Monocyte (primary cell): ENCODE results near the gene HCN1.

GRCh38 chr5:42581249-42581775, 158.1 kb downstream of the GHR start:
- PRO-cap, 2 experiments: no peak in any of the 2 experiments

DNA sequence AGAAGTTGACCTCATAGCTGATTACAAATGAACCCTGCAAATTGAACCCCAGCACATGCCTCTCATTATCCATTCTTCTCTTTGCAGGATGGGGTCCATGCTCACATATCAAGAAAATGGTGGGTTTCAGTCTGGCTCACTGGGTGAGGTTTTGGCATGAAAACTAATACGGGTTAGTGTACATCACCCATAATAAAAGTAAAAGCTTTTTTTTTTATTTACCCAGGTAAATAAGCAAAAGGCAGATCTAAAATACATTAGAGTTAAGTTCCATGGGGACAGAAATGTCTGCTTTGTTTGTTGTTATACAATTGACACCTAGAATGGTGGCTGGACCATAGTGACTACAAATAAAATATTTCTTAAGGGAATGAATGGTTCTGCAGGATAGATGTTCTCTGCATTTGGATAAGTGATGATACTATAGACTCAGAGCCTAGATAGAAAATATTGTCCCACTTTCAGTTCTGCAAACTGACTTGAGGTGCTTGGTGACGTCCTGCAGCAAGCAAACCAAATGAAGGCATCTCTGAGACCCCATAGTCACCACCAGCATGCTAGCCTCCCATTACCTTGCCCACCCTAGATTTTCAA, 110.3 kb upstream of the CCDC152 start:
- PRO-cap, 2 experiments: no peak in any of the 2 experiments

- PRO-cap, 2 experiments: no peak in any of the 2 experiments
These were observed 46.9 kb upstream of the SELENOP start for GRCh38 chr5:42858521-42859151.

GRCh38 chr5:42990739-42991388, 49.3 kb downstream of the ANXA2R start:
- PRO-cap, 2 experiments: no peak in any of the 2 experiments

GRCh38 chr5:42991791-42992480, 48.2 kb downstream of the ANXA2R start:
- PRO-cap, 2 experiments: peak in 2 of 2 experiments; most common plus-strand start chr5:42992275 (in 2); most common minus-strand start chr5:42992165 (in 2)

DNA sequence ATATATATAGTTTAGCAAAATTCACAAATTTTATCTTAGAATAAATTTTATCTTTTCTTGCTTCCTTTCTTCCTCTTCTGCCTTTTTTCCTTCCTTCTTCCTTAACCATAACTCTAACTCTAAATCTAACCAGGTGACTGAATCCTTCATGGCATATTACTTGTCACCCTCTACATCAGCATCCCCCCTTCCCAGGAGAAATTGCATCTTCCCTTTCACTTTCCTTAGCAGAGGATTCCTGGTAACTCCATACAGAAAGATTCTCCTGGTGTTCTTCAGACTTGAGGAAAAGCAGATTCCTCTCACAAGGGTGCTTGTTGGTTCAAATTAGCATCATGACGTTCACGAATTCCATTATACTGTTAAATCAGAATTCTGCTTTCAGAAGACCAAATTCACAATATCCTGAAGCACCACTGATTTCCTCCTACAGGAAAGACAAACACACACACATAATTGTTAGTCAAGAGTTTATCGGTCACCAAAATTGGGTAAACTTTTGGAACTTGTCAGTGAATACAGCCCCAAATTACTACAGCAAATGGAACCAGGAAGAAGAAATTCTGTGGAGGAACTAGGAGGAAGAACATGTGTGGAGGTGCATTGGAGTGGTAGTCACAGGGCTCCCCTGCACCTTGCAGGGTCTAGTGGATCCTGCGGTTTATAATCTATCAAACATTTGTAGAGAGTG, 25.2 kb downstream of the ANXA2R start:
- PRO-cap, 2 experiments: no peak in any of the 2 experiments

DNA sequence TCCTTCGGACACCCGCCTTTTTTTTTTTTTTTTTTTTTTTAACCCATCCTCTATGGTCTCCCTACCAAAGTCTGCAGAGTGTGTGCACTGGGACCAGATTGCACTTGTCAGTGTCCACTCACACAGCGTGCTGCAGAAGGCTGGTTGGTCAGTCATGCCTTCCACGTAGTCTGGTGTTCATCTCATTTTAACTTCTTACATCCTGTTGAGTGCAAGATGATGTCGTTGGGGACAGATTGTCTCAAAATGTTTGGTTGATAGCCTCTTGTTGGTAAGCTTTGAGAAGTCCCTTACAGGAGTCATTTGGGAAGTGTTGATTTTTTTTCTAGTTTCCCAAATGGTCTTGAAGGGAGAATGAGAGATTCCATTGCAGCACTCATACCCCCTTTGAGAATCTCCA, 1.5 kb downstream of the ZNF131 start:
- PRO-cap, 2 experiments: no peak in any of the 2 experiments

DNA sequence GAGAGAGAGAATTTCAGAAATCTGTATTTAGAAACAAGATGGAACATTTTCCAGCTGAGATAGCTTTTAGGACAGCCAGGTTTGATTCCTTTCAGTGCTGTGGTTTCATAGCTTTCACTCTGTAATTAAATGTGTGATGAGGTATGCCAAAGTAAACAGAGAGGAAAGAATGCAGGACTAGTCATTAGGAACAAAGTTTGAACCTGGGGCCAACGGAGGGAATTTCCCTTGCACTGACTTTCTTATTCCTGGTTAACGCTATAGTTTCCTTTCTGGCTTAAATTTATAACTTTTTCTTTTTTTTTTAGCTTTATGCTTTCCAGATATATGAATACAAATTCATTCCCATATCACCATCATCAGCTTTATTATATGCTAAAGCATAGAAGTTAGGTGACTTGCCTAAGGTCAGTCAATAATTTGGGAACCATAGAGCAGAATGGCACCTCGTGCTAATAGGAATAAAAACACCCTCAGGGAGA, 10.0 kb upstream of the CCL28 start:
- PRO-cap, 2 experiments: no peak in any of the 2 experiments

DNA sequence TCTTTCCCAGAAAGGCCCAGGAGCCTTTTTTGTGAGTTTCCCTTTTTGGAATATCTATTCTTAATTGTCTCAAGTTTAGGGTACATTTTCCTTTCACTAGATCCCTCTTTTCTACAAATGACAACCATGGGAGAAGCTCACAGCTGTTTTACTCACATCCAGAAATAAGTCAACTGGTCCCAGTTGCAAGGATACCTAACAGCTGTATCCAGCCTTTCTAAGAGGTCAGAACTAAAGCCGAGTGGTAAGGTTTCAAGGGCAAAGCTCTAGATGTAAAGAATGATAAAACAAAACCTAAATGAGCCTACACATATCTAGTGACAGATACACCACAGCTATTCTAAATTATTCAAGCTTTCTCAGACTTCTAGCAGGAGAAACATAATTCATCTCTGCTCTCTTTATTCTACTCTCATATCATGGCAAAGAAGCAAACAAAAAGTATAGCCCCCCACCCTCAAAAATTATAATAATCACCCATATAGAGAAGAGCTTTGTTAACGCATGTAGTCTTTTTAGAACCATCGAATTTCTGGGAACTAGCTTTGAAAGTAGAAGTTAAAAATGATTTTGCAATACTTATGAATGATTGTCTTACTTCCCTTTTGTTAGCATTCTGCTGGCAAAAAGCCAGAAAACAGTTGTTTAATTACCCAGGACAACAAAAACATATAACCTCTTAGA, 4.3 kb downstream of the FGF10 start:
- PRO-cap, 2 experiments: no peak in any of the 2 experiments

DNA sequence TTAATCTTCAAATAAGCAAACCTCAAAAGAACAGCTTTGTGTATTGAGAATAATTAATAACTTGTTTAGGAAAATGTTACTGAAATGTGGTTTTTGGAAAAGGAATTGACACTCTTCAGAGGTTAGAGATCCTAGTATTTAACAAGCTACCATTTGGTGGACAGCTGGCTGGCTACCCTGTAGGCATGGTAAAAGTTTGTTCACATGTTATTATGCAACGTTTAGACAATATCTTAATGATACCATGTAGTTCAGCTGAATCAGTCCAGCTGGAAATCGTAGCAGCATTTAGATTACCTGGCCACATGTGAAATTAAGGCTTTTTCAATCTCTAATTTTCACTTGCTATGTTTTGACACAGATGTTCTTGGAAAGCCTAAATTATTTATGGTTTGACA, 3.7 kb downstream of the FGF10 start:
- PRO-cap, 2 experiments: no peak in any of the 2 experiments

DNA sequence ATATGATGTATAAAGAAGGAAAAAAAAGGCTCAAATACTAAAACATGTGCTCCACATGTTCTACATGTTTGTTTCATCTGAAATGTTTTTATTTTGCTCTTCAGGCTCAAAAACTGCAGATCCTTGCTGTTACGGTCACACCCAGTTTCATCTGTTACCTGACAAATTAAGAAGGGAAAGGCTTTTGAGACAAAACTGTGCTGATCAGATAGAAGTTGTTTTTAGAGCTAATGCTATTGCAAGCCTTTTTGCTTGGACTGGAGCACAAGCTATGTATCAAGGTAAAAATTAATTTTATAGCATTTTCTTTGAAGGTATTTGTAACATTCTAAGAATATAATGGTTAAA, 4.2 kb downstream of the MRPS30 start:
- PRO-cap, 2 experiments: no peak in any of the 2 experiments

- PRO-cap, 2 experiments: no peak in any of the 2 experiments
These were observed at the start of gene HCN1 for GRCh38 chr5:45695963-45696768. Gene HCN1 (minus strand): TSS chr5:45696380.

- PRO-cap, 2 experiments: no peak in any of the 2 experiments
These were observed 257.0 kb downstream of the PARP8 start for GRCh38 chr5:50923274-50923908.

DNA sequence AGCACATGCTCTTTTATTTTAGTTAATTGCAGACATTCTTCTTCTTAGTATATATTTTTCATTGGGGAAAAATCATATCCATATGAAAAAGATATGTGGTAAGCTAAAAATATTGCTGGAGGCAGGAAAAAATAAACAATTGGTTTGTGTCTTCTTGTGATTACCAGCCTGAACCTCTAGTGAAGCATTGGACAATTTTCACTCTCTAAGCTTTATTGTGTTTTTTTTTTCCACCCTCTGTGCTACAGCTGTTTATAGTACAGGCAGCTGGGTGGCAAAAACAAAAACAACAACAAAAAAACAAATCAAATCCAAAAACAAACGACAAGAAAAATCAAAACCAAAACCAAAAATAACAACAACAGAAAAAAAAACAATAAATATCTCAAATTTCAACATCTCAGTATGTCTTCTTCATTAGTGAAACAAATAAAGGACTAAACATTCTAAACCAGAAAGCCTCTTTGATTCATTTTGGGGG, 342.9 kb upstream of the ISL1 start:
- PRO-cap, 2 experiments: no peak in any of the 2 experiments

DNA sequence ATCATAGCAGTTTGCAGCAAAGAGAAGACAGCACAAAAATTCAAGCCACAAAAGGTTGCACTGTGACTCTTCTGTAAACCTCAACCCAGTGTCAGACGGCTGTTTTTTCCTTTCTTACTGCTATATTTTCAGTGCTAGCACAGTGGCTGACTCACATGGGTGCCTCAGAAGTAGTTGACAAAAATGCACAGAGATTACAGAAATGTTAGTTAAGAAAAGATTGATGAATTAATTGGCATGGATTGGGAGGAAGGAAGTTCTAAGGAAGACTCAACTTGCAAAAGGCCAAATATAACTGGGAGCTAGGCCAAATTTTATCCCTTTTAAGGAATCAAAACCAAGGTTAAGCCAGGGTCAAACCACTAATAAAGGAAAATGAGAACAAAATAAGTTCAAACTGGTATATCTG, 43.7 kb upstream of the ITGA1 start:
- PRO-cap, 2 experiments: no peak in any of the 2 experiments

- PRO-cap, 2 experiments: no peak in any of the 2 experiments
These were observed 168 bp upstream of the ITGA1 start for GRCh38 chr5:52787604-52787892.

DNA sequence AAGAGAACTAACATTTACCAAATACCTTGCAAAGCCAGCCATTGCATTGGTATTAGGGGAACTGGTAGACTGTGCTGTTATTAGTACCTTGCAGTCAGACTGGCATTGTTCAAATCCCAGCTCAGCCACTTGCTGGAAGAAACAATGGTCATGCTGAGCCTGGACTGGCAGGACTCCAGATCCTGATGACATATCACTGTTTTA, 26.1 kb downstream of the ITGA1 start:
- PRO-cap, 2 experiments: no peak in any of the 2 experiments

- PRO-cap, 2 experiments: no peak in any of the 2 experiments
These were observed 88.8 kb downstream of the ITGA1 start for GRCh38 chr5:52876392-52876948.

- PRO-cap, 2 experiments: no peak in any of the 2 experiments
These were observed 5.8 kb downstream of the ITGA2 start for GRCh38 chr5:52994901-52995471.

DNA sequence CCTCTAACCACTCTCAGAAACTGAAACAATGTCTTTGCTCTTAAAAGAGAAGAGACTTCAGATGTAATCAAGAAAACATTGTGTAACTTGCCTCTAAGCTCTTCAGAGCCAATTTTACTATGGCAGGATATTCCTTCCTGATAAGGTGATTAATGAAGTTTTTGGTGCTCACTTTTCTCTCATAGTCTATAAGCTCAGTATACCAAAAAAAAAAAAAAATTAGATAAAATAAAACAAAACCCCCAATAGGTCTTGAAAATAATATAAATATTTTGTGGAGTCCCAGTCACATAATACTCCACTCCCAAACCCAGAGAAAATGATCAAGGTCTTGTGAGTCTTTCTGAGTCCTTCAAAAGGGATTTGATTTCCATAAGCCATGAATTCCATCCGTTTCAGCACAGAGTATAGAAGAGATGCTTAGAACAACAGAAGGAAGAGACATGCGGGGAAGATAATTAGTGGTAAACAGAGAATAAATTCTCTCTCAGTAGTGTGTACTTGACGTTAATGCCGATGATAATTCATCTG, 325.5 kb downstream of the NDUFS4 start:
- PRO-cap, 2 experiments: no peak in any of the 2 experiments